Cytotoxic T cell (primary cell): Measurements from ENCODE around the genes CFAP65, TUBA4B, TUBA4A and OBSL1.

GRCh38 chr2:218847489-218847895, 12.1 kb upstream of the WNT6 start:
- PRO-cap, 2 experiments: no peak in any of the 2 experiments

- PRO-cap, 2 experiments: no peak in any of the 2 experiments
These were observed at the start of gene CFAP65 for GRCh38 chr2:219041343-219041828. TSS of gene CFAP65 (minus strand) at chr2:219041516.

GRCh38 chr2:219070845-219072057, 10.5 kb upstream of the IHH start:
- PRO-cap, 2 experiments: no peak in any of the 2 experiments

DNA sequence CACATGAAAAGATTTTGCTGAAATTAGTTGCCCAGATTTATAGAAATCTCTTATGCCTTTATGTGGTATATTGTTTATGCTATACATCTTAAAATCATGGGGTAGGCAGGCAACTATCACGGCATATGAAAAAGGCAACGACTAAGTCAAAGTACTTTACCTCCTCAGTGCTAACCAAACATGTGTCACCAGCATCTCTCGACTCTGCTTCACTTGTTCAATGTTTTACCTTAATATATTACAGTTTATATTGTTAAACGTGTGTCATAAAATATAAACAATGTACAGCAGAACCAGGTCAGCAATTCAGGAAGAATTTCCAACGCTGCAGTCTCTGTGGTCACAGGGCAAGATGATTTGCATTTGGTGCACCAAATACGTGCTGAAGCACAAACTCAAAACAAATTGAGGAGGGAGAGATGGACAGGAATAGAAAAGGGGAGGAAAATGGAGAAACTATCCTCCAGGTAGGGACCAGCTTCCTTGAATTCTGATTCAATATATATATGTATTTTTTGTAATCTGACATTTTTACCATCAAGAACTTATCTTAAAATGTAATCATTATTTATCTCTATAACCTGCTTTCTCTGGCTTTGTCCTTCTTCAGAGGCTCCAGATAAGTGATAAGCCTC, 47.6 kb downstream of the NHEJ1 start:
- PRO-cap, 2 experiments: no peak in any of the 2 experiments

DNA sequence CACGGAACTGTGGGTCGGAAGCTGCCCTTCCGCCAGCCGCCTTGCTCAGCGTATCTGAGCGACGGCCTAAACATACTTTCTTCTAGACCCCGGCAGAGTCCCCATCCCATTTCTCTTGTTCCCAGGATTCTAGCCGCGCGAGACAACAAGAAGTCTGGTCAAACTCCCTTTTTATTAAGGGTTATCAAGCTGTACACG, 368 bp upstream of the ABCB6 start:
- PRO-cap, 2 experiments: no peak in any of the 2 experiments

DNA sequence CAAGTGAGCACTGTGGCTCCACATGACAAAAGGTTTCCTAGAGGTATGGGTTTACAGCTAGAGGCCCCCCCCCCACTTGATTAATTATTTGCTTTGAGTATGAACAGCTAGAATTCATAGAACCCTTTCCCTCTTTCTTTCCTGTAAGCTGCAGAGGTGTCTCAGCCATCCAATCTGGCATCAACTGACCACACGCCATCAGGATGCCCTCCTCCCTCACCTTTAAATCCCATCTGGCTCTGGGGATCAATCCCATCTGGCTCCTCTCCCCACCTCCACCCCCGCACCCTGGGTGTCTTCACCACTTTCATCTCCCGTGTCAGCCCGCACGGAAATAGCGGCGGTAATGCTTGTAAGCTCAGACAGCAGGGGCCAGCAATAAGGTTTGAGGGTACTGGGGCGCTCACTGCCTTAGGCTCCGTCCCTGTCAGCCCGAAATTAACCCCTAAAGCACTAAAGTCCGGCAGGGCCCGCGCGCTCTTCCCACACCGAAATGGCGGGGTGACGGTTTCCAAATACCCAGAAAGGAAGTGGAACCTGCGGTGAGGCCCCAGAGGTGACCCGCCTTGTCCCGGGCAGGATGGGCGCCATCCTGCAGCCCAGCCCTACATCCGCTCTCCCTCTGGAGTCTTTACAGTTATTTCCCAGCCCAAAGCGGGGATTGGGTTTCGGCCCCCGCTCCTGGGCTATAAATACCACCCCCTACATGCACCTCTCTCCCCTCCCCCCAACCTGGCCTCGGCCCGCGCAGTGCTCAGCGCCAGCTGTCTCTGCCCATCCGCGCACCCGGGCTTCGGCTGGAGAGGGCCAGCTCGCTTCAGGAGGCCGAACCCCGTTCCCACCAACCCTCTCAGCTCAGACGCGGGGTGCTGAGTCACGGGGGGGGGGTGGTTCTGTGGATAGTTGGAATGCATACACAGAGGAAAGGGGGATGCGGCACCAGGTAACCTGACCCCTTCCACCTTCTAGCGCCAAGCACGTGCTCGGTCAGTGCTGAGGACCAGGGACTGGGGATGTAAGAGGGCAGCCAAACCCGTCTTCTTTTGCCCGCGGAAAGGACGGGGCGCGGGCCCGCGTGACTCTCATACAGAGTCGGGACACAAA, at the start of gene TUBA4B:
Gene TUBA4B (plus strand): TSS at position 767 of the 1,104 bp plus-strand sequence.
- PRO-cap, 2 experiments: peak in 2 of 2 experiments; most common plus-strand start position 361 of the sequence (in 2); most common minus-strand start position 291 of the sequence (in 1)

GRCh38 chr2:219253756-219254867, at the start of gene TUBA4A:
TSS of gene TUBA4A (minus strand) at chr2:219253918.
- PRO-cap, 2 experiments: peak in 2 of 2 experiments; most common plus-strand start chr2:219254093 (in 2); most common minus-strand start chr2:219253916 (in 2)

- PRO-cap, 2 experiments: no peak in any of the 2 experiments
These were observed 2.9 kb downstream of the DNPEP start for GRCh38 chr2:219384854-219385149.

DNA sequence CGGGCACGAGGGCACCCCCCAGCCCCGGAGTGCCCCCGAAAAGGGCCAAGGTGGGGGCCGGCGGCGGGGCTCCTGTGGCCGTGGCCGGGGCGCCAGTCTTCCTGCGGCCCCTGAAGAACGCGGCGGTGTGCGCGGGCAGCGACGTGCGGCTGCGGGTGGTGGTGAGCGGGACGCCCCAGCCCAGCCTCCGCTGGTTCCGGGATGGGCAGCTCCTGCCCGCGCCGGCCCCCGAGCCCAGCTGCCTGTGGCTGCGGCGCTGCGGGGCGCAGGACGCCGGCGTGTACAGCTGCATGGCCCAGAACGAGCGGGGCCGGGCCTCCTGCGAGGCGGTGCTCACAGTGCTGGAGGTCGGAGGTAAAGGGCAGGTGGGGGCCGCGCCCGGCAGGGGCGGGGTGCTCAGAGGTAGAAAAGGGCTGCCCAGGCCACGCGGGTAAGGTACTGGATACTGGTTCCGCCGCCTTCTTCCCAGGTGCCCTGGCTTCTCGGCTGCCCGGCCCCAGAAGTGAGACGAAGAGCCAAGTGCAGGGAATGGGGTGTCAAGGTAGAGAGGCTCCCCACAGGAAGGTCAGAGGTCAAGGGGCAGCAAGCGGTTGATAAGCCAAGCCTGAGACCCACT, 477 bp downstream of the SPEG start:
- PRO-cap, 2 experiments: no peak in any of the 2 experiments

DNA sequence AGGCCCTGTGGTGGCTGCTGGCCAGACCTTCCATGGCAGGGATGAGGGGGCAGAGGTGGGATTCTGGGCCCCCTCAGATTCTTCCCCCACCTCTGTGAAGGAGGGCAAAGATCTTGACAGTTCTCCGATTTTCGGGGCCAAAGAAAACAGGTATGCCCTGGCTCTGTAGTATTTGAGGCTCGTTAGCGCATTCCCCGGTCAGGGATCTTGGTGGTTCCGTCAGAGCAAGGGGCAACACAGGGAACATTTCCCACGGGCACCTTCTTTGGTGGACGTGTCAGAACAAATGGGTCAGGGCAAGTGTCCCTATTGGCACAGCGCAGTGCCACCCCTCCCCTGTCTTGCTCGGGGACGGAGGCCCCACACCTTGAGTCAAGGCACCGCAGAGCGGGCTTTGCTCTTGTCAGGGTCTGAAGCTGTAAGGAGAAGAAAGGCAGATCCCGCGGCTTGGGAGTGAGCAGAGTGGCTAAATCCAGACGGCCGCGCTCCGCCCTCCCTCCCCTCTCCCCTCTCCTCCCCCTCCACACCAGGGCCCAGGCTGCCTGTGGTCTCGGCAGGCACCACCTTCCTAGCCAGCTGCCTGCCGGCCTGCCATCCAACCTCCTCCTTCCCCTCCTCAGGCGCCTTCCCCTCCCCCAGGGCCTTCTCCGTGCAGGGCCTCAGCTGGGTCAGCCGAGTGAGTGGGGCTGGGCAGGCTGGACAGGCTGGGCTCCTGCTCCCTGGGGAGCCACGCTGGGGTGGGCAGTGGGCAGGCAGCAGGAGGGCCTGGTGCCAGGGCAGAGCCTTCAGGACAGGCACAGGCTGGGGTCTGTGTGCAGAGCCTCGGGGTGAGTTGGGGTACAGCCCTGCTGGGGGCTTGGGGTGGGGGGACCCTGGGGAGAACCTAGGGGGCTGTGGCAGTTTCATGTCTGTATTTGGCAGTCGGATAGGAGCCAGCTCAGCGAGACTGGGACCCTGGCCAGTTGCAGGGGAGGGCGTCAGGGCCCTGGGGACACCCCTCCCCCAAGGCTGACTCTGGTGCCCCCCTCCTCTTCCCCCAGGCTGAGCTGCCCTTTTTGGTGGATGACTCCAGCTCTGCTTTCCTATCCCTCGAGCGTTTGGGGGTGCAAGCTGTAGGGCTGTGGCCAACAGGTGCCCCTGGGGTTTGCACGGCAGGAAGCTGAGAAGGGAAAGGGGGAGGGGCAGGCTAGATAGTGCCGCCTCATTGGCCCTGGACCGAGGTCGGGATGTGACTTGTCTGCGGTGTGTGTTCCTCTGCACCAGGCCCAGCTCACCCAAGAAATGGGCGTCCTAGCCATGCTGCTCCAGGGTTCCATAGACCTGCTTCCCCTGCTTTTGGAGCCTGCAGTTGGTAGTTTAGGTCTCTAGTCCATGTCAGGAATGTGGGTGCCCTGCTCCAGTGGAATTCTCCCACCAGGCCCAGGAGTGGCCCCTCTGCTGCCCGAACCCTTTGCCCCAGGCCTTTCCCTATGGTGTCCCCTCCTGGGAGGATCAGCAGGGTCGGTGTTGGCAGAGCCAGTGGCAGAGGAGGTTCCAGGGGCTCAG, 26.1 kb downstream of the SPEG start:
- PRO-cap, 2 experiments: no peak in any of the 2 experiments

DNA sequence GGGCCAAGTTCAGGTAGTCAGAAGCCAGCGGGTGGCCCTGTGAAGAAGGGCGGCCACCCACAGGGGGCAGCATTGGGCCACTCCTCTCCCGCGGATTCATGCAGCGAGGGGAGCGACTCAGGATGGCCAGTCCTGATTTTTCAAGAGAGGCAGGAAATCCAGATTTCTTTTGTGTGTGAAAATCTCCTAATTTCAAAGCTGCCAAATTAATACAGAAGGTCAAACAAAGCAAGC, 19.6 kb upstream of the SPEGNB start:
- PRO-cap, 2 experiments: no peak in any of the 2 experiments

DNA sequence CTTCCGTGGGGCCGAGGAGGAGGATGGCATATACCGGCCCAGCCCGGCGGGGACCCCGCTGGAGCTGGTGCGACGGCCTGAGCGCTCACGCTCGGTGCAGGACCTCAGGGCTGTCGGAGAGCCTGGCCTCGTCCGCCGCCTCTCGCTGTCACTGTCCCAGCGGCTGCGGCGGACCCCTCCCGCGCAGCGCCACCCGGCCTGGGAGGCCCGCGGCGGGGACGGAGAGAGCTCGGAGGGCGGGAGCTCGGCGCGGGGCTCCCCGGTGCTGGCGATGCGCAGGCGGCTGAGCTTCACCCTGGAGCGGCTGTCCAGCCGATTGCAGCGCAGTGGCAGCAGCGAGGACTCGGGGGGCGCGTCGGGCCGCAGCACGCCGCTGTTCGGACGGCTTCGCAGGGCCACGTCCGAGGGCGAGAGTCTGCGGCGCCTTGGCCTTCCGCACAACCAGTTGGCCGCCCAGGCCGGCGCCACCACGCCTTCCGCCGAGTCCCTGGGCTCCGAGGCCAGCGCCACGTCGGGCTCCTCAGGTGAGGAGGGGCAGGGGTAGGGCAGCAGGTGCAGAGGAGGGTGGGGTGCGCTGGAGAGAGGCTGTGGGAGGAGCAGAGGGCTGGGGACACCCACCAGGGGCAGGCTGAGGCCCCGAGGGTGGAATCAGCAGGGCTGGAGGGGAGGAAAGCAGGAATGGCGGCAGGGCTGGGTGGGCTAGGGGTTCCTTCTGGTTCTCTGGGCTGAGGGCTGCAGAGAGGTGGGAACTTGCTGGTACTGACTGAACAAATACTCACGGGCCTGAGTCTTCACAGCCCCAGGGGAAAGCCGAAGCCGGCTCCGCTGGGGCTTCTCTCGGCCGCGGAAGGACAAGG, 11.2 kb upstream of the SPEGNB start:
- PRO-cap, 2 experiments: no peak in any of the 2 experiments

DNA sequence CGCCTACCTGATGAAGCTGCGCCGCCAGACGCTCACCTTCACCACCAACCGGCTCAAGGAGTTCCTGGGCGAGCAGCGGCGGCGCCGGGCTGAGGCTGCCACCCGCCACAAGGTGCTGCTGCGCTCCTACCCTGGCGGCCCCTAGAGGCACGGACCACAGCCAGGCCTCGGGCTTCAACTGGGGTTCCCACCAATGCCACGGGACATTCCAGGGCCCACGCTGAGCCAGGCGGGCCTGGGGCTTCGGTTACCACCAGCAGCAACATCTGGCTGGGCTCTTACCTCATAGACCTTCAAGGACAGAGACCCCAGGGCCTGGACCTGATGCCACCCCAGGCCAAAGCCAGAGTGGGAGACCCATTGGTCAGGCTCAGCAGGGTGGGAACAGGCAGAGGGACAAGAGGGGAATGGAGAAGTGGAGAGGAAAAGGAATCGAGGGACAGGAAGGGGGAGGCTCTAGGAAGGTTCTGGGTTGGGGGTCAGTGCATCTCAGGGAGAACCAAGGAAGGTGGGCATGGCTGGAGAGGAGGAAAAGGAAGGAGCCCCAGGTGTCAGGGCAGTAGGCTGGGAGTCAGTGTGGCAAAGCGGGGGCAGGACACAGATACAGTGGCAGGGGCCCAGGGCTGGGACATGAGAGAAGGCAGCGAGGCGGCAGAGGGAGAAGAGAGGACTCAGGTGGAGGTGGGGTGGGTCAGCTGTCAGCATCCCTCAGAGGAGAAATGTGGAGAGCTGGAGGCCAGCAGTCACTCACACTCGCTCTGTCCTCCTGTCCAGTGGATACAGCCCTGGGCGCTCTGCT, 3.1 kb upstream of the SPEGNB start:
- PRO-cap, 2 experiments: no peak in any of the 2 experiments

- PRO-cap, 2 experiments: no peak in any of the 2 experiments
These were observed 3.0 kb downstream of the GMPPA start for GRCh38 chr2:219501398-219502439.

DNA sequence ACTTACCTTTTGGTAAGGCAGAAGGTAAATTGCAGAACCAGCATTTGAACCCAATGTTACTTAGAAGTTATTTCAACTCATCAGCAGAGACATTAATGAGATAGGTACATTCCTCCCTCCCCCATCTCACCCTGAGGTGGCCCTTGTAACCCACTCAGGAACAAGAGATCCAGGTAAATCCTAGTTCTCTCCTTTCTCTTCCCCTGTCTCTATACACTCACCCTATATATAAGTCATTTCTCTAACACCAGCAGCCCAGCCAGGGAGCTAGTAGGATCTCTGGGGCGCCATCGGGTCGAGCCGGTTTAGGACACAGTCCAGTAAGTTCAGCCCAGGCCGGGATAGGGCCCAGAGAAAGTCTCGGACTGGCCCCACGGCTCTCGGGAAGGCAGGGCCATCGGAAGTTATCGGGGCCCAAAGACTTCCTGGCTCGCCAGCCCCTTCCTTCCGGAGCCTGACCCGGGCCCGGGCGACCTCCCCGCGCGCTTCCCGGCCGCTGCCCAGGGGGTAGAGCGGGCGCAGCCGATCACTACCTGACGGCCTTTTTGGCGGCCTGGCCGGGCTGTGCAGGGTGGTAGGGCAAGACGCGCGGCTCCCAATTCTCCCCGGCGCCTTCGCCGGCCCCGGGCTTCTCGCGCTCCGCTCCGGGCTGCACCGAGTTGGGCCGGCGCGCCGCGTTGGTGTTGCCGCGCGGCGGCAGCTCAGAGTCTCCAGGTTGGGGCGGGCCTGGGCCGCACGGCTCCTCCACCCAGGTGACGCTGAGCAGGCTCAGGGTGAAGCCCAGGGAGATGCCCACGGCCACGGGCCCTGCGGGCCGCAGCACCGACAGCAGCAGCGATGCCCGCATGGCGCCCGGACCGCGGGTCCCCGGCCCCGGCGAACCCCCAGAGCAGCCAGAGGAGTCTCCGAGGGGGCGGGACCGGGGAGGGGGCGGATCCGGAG, 646 bp downstream of the CHPF start:
- PRO-cap, 2 experiments: no peak in any of the 2 experiments

GRCh38 chr2:219567282-219567892, 4.0 kb downstream of the OBSL1 start:
- PRO-cap, 2 experiments: no peak in any of the 2 experiments

GRCh38 chr2:219567893-219568628, 3.3 kb downstream of the OBSL1 start:
- PRO-cap, 2 experiments: no peak in any of the 2 experiments

DNA sequence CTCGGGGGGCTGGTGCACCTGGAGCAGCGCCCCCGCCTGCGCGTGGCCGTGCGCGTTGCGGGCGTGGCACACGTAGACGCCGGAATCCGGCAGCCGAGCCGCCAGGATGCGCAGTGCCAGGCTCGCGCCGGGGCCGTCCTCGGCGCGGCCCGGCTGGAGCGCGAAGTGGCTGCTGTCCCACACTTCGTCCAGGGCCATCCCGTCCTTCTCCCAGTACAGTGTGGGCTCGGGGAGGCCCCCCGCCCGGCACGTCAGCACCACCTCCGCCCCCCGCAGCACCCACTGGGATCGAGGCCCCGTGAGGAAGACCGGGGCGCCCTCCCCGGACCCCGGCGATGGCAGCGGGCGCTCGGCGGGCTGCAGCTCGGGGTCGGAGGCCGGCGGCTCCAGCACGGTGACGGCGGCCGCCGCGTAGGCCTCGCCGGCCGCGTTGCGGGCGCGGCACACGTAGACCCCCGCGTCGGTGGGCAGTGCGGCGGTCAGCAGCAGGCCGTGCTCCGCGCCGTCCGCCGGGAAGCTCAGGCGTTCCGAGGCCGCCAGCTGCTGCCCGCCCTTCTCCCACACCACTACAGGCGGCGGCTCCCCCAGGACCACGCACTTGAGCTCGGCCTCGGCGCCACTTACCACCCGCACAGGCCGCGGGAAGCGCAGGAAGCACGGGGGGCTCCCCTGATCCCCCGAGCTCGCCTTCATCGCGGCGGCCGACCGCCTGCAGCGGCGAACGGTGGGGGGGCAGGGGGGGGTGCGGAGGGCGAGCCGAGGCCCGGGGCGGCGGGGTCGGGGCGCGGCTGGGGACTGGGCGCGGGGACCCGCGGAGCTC, 589 bp downstream of the OBSL1 start:
- PRO-cap, 2 experiments: no peak in any of the 2 experiments

- PRO-cap, 2 experiments: no peak in any of the 2 experiments
These were observed at the start of gene OBSL1 for GRCh38 chr2:219571360-219571803. TSS of gene OBSL1 (minus strand) at chr2:219571539.

GRCh38 chr2:219631369-219631960, 4.0 kb downstream of the SLC4A3 start:
- PRO-cap, 2 experiments: no peak in any of the 2 experiments